AG08470 (cell line): ENCODE data around the genes C1orf216 and MAP7D1.

DNA sequence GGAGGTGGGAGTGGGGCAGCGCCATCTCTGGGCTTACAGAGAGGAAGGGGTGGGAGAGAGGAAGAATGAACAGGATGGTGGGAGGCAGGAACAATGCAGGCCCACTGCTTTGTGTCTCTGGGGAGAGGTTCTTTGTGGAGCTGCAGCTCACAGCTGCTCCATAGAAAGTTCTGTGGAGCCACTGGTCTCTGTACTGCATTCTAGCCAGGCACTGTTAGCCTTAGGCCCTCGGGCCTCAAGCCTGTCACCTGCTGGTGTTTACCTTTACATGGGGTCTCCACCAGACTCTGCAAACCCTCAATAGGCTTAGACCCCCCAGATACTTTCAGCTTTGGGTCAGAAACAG lies 43.7 kb upstream of the A3GALT2 start:
- RRBS: no CpG with 5 or more reads among the region's 2 CpGs

- RRBS: no CpG with 5 or more reads among the region's 8 CpGs
These were observed 183.0 kb downstream of the ZSCAN20 start for GRCh38 chr1:33655290-33655960.

DNA sequence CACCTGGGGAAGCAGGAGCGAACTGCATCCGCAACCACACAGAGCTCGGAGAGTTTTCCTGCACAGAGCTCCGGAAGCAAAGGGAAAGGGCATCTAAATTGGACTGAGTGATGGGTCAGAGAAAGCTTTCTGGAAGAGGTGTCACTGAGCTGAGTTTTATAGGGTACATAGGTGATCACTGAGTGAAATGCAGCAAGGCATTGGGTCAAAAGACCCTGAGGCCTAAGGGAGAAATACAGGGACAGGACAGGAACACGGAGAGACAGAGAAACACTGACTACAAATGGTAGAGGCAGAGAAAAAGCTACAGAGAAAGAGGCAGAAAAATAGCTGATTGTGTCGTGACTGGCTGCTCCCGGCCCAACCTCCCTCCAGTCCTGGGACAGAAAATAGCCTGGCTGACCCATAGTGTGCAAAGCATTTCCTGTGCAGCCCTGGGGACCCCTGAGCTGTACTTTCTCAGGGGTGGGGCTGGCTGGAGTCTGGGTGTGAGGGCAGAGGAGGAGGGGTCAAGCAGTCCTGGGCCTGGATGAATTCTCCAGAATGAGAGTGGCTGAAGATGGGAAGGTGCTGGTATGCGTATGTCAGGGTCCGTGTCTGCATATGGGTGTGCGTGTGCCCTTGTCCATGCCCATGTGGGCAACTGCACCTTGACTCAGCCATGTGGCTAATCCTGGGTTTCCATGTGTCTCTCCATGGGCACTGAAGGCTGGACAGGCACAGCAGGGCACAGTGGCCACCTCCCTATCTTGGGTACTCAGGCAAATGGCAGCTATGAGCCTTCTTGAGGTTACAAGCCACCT lies 24.0 kb downstream of the SMIM12 start:
- RRBS: no CpG with 5 or more reads among the region's 10 CpGs

DNA sequence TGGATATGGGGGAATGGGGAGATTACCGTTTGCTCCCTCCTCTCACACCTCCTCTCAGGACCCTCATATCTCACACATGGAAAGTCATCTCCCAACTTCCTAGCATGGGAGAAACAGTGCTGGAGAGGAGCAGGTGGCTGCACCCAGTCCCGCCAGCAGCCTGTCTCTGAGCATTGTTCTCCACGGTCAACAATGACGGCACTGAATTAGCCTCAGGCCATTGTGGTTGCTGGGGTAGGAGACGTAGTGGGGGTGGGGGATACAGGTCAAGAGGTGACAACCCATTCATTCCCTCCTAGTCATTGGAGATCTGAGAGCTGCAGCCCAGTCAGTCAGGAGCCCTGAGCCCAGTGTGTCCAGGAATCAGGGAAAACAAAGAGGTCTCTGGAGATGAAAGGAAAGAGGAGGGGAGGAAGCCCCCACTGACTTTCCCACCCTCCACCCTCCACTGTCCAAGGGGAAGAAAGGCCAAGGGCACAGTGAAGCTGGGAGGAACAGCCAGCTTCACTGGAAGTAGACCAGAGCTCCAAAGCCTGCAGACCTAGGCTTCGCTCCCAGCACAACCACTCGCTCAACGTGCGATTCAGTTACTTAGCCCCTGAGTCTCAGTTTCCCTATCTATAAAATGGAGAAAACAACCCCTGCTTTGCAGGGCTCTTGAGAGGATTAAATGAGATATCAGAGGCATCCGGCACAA lies 15.3 kb downstream of the SMIM12 start:
- RRBS: no CpG with 5 or more reads among the region's 10 CpGs

DNA sequence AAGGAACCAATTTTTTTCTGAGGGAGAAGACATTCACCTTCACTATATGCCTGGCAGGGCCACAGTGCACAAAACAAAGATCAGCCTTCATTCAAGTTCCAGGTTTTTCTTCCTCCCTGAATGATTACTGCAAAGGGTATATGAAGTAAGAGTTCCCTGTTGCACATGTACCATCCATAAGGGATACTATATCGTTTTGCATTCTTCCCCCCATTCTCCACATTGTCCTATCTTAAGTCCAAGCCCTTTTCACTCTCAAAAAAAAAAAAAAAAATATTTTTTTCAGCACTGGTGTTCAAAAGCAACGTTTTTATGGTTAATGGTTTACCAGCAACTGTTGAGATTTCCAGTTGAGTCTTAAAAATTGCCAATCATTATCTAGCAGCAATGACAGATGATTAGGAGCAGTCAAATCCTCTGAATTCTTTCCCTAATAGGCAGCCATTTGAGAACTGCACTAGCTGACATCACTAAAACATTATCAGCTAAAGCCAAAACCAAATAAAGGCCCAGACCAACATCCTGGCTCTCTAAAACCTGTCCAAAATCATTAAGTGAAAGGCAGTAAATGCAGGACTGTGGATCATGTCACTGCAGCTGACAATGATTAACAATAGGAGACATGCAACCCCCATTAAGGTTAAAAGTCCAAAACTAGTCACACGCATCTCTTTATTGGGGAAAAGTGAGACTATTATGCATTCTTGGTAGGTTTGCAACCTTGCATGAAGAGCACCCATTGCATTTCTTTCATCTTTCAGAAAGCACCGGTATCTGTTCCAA lies 14.1 kb downstream of the SFPQ start:
- RRBS: no CpG with 5 or more reads among the region's 4 CpGs

- RRBS: no CpG with 5 or more reads among the region's 13 CpGs
These were observed 8.4 kb downstream of the SFPQ start for GRCh38 chr1:35184439-35184959.

DNA sequence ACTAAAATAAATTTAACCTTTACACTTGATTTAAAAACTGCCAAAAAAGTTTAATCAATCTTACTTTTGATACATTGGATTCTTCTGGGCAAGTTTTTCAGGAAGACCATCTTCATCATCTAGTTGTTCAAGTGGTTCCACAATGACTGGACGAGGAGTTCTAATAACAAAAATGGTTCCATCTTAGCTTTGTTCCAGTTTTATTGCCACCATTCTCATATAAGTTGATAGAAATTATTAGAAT lies 2.6 kb downstream of the SFPQ start:
- RRBS: no CpG with 5 or more reads among the region's 1 CpG

DNA sequence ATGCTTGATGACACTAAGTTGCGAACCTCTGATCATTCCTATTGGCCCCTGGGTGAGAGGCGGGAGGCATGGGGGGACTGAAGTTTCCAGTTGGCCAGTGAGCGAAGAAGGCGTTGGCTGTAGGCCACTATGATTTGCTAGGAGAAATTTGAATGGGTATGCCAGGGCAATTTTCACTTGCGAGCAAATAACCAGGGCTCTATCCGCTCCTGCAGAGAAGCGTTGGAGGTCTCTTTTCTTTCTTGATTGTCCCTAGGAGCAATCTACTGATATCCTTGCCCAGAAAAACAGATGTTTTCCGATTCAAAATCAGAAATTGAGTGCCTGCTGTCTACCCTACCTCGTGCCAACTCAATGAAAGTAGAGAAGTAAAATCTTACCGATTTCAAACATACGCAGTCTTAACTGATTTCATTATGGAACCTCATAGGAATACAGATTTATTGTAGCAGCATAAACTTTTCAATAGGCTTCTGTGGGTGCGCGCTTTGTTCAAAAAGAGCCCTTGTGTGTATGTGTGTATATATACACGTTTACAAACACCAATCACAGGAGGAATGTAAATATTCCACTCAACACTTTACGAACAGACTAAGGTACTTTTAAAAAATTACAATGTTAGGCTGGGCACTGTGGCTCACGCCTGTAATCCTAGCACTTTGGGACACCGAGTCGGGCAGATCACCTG lies 438 bp upstream of the SFPQ start:
- RRBS: no CpG with 5 or more reads among the region's 18 CpGs

DNA sequence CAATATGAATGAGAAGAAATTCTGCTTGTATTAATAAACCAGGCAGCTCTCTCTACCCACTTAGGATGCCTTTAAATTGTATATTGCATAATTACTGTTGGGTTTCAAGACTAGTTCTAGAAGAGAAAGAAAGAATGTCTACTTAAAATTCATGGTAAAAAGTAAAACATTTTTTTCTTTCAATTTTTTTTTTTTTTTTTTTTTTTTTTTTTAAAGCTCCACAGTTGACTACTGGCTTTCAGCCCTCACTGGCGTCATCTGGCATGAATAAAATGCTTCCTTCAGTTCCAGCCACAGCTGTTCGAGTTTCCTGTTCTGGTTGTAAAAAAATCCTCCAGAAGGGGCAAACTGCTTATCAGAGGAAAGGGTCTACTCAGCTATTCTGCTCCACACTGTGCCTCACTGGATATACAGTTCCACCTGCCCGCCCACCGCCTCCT lies 101.7 kb downstream of the ZMYM4 start:
- RRBS: no CpG with 5 or more reads among the region's 4 CpGs

- RRBS: no CpG with 5 or more reads among the region's 2 CpGs
These were observed 136.2 kb downstream of the ZMYM4 start for GRCh38 chr1:35404494-35405320.

DNA sequence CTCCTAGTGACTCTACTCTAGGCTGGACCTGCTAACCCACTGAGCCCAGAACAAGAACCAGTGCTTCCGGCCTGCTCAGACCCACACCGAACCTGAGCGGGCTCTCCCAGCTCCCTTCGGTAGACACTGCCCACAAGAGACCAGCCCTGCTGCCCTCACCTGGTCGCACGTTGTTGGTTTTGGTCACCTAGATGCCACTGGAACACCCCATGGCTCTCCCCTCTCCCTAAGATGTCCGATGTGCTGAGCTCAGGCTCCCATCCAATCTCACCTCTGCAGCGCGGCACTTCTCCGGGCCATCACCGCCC lies 120.3 kb downstream of the KIAA0319L start:
- RRBS: no CpG with 5 or more reads among the region's 11 CpGs

DNA sequence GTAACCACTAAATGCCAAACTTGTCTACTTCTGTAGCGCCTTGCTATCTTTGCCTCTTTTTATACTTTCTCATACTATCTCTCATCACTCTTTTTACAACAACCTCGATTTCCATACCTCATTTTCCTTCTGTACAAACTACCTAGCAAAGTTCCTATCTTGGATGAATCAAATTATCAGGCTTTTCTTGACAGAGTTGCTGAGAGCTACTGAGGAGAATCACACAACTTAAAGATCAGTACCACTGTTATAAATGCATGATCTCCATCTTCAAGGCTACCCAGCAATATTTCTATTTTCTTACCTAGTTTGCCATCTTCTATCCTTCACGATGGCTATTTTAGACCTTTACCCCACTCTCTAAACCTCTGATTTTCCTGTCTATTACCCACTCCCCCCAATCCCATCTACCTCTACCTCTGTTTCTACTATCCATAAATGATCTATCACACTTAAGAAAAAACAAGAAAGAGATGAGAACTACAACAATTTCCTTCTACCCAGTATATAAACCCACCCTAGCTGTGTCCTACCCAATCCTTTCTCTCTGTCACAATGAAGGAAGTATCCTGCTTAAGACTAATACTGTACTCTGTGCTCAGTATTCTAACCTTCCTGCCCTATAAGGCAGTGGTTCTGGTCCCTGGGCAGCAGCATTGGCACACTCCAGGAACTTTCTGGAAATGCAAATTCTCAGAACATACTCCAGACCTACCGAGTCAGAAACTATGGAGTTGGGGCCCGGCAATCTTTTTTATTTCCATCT lies 54.3 kb downstream of the KIAA0319L start:
- RRBS: no CpG with 5 or more reads among the region's 5 CpGs

- RRBS: 5% methylated on average over 3 of the region's 23 CpGs
These were observed 3.1 kb downstream of the C1orf216 start for GRCh38 chr1:35715160-35716417.

DNA sequence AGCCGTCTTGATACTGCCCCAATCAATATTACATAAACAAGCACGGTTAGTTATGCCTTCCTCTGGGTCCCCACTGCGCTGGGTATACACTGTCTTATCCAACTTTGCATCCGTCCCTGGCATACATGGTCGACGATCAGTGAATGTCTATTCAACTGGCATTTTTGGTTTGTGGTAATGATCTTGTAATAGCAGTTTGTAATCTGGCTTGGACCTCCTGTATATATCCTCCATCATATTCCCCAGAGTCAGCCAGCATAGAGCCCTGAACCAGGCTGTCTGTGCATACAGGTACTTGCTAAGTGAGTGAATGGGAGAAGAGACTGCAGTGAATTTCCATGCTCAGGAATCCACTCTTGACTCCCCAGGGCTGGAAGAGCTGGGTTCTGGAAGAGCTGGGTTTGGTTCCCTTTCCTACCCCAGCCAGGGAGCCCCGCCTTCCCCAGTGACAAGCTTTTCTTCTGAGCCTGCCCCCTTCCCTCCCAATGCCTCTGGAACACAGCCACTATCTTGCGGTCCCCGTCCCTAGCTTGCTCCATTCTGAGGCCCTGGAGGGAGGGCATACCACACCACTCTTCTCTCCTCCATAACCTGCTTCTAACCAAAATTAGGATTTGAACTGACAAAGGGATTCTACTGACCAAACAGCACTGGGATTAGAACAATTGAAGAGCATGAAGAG lies 992 bp downstream of the C1orf216 start:
- RRBS: no CpG with 5 or more reads among the region's 9 CpGs

- RRBS: 2% methylated on average over 40 of the region's 73 CpGs
These were observed at the start of gene C1orf216 for GRCh38 chr1:35718652-35719417. TSS of gene C1orf216 (minus strand) at chr1:35718884.

DNA sequence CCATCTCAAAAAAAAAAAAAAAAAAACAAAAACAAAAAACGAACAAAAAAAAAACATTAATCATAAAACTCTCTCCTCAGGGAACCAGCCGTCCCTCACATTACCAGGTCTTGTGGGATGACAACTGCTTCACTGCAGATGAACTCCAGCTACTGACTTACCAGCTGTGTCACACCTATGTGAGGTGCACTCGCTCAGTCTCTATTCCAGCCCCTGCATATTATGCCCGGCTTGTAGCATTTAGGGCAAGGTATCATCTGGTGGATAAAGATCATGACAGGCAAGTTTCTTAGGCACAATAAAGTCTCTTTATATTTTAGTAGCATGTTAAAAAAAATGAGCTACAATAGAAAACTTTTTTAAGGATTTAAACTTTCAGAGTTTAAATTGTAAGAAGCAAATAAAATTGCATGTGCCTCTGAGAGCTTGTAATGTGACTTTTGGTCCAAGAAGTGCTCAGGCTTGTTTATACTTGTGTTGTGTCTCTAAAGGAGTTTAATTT lies 32.2 kb upstream of the AGO1 start:
- RRBS: no CpG with 5 or more reads among the region's 4 CpGs

- RRBS: no CpG with 5 or more reads among the region's 6 CpGs
These were observed 7.8 kb upstream of the AGO3 start for GRCh38 chr1:35922725-35923896.

DNA sequence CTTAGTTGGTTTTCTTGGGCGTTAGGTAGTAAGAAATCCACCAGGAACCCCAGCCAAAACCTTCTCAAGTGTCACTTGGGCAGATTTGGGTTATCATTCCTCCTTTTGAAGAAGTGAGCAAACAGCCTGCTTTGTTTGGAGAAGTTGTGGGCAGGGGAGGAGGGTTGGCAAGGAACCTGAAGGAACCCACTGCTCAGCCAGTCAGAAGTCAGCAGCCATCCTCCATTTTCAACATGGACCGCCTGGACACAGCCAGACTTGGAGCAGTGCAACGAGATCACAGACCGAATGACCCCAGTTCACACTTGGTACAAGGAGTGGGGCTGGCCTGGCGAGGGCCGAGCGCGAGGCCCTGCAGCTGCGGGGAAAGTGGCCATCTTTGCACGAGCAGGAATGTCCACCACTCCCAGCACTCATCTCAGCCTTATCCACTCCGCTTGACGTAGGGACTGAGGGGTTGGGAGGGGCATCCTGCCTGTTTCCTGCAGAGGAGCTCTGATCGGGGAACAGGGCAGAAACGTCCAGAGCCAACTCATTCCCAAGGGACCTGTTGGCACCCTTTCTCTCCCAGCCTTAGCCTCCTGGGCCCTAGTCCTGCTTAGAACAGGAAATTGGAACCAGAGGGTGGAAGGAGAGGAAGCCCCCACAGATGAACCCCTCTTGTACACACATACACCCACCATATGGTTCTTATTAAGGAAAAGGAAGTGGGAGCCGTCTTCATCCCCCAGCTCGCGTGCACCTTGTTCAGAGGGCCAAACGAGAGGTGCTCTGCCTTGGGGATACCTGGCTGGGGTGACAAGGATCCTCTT lies 7.3 kb downstream of the ADPRS start:
- RRBS: no CpG with 5 or more reads among the region's 18 CpGs

DNA sequence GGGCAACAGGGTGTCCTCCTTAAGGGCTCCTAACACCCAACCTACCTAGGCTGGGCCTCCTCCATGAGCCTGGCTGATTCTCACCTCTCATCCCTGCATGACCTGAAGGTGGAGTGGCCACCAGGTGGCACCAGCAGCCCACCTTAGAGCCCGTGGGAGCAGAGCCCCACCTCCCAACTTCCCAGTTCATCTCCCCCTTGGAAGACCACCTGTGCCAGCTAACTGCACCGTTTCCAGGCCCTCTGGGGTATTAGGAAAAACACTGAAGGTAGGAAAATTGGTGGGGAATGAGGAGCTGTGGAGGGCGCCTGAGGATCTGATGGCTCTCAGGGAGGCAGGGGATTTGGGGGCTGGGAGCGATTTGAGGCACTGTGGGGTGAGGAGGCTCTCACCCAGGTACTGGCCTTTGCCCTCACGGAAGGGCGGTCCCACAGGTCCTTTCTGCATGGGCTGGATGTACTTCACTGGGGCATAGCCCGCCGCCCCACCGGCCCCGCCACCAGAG lies 11.0 kb downstream of the ADPRS start:
- RRBS: no CpG with 5 or more reads among the region's 10 CpGs

GRCh38 chr1:36156007-36156431 lies at the start of gene MAP7D1:
TSS of gene MAP7D1 (plus strand) at chr1:36156160.
- RRBS: 2% methylated on average over 35 of the region's 65 CpGs